Mammary microvascular endothelial cell (primary cell): ENCODE data around the genes TROAP, FMNL3, TMBIM6 and LARP4.

- RAMPAGE, long total RNA: no peak
These were observed 1.6 kb downstream of the TUBA1A start for GRCh38 chr12:49187158-49187761.

DNA sequence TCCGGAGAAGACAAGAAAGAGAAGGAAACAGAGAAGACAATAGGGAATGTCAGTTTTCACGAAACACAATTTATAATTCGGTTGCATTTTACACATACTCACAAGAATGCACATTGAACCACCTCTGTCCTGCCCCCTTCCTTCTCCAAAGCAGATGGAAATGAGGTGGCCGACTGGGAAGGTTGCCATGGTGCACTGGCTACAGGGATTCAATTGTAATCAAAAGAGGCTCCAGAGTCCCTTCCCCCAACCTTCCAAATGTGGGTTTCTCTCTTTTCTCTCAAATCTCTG lies 9.9 kb upstream of the TUBA1A start:
- RAMPAGE, long total RNA: no peak

- RAMPAGE, long total RNA: no peak
These were observed 14.9 kb downstream of the TUBA1C start for GRCh38 chr12:49279622-49280387.

- RAMPAGE, long total RNA: start-site peak on the plus strand at chr12:49323240-49323307, 737 and 162 reads in 2 replicates
These were observed at the start of gene TROAP for GRCh38 chr12:49322798-49323802. Gene TROAP, plus strand, starts transcription at chr12:49323255.

GRCh38 chr12:49339445-49339920 lies 2.5 kb upstream of the C1QL4 start:
- RAMPAGE, long total RNA: no peak

DNA sequence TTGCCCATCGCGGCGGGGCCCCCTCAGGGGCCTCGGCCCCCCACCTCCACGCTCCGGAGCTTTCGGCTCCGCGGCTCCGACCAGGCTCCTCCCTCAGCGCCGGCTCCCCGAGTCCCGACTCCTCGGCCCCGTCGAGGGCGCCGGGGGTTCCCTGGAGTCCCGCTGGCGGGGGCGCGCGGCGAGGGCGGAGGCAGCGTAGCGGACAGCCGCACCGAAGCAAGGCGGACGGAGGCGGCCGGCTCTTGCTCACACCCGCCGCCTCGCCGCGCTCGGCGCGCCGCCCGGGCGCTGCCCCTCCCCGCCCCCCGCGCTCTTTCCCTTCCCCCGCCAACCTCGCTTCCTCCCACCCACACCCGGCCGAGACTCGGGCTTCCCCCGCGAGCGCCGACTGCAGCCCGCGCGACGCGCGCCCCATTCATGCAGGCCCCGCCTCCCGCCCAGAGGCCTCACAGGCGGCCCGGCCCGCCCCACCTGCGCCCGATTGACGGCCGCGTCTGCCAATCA lies at the start of gene FMNL3:
Gene FMNL3 (minus strand): TSS at position 233 of the 504 bp plus-strand sequence.
- RAMPAGE, long total RNA: no peak

- RAMPAGE, long total RNA: start-site peak on the plus strand at chr12:49741556-49741593, 1,440 and 1,552 reads in 2 replicates
These were observed at the start of gene TMBIM6 for GRCh38 chr12:49741455-49742494. Gene TMBIM6, plus strand, starts transcription at chr12:49741557.

- RAMPAGE, long total RNA: no peak
These were observed 21.8 kb downstream of the TMBIM6 start for GRCh38 chr12:49763187-49763457.

DNA sequence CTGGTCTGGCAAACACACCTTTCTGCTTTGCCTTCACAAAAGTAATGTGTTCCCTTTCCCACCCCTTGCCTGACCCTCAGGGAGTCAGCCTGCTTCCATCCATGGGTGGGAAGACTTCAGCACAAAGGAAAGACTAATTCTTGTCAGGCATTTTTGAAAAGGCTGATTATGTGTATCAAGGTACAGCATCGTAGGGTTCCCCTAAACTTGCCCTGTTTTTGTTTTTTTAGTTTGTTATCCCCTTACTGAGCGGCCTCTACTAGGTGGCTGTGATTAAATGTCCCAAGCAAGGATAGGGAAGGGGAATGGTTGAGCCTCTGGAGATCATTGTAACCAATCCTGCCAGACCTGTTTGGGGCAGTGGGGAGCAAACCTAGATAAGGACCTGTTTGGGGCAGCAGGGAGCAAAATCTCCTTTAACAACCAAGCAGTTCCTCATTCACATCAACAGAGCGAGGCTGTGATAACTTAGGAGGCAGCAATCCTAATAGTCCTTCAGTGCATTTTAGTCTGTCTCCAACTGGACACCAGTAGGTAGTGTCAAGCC lies 22.2 kb downstream of the TMBIM6 start:
- RAMPAGE, long total RNA: no peak

GRCh38 chr12:49868798-49869876 lies 26.2 kb upstream of the BCDIN3D start:
- RAMPAGE, long total RNA: no peak

GRCh38 chr12:49902575-49903259 lies 983 bp downstream of the FAIM2 start:
- RAMPAGE, long total RNA: no peak

- RAMPAGE, long total RNA: no peak
These were observed 4.8 kb upstream of the AQP2 start for GRCh38 chr12:49945341-49946516.

GRCh38 chr12:50187175-50187924 lies 20.2 kb upstream of the CERS5 start:
- RAMPAGE, long total RNA: no peak

GRCh38 chr12:50221020-50221869 lies 54.1 kb upstream of the CERS5 start:
- RAMPAGE, long total RNA: no peak

DNA sequence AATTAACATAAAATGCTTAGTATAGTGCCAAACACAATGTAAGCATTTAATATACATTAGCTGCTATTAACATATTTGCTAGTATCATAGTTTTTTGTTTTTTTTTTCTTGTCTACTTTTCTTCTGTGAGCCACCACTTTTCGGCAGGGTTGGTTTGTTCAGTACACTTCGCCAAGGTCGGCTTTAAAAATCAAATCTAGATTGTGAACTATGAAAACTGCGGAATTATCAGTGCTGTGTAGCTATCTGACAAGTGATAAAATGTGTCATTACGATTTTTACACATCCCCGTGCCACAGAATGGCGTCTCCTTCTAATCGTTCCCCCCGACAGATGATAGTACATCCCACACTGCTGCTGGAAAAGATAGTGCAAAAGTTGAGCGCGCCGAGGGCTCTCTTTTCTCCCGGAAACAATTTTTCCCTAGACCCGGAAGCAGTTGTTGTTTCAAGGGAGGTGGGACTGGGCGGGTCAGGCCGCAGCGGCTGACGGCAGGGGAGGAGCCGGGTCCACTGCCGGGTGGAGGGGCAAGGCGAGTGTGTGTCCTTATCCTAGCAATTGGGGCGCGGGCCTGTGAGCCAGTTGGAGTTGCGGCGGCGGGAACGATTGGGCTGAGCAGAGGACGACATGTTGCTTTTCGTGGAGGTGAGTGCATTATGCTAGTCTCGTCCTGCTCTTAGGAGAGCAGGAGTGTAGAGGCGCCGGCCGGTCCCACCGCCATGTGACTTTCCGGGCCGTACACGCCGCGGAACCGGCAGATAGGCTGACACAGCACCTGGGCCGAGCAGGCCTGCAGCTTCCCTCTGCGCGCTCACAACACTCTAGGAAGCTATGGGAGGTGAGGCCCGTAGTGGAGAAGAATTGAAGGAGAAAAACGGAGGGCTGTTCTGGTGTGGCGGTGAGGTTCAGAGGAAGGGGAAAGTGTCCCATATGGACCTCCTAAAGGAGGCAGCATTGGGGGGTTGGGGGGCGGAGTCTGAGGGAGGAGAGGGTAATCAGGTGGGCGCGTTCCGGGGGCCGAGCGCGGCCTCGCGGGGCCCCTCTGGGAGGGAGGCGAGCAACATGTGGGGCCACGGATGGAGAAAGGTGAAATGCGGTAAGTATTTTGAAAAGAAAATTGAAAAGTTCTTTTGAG lies at the start of gene LARP4:
Gene LARP4 (plus strand): TSS at position 502 of the 1,135 bp plus-strand sequence.
- RAMPAGE, long total RNA: start-site peak on the plus strand centred at position 548 of the sequence, 75 bp wide, 392 and 165 reads in 2 replicates

DNA sequence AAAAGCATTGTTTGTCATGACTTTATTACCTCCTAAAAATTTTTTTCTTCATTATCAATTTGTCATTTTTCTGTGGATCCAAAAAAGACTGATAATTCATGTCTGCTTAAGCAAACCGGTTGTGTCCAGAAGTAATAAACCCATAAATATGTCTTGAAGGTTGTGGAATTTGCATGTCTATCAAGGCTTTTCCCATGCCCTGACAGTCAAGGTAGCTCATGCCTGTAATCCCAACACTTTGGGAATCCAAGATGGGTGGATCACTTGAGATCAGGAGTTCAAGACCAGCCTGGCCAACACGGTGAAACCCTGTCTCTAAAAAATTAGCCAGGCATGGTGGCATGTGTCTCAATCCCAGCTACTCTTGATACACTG lies 19.9 kb upstream of the DIP2B start:
- RAMPAGE, long total RNA: no peak

GRCh38 chr12:50527027-50527482 lies 22.3 kb downstream of the DIP2B start:
- RAMPAGE, long total RNA: no peak

GRCh38 chr12:50689188-50689839 lies 74.6 kb upstream of the ATF1 start:
- RAMPAGE, long total RNA: no peak

GRCh38 chr12:50778719-50779025 lies 14.8 kb downstream of the ATF1 start:
- RAMPAGE, long total RNA: no peak

- RAMPAGE, long total RNA: no peak
These were observed 2.0 kb upstream of the METTL7A start for GRCh38 chr12:50922726-50923272.